ENCODE results near the genes ADGRF3, OST4, TRIM54, EIF2B4 and CCDC121.

DNA sequence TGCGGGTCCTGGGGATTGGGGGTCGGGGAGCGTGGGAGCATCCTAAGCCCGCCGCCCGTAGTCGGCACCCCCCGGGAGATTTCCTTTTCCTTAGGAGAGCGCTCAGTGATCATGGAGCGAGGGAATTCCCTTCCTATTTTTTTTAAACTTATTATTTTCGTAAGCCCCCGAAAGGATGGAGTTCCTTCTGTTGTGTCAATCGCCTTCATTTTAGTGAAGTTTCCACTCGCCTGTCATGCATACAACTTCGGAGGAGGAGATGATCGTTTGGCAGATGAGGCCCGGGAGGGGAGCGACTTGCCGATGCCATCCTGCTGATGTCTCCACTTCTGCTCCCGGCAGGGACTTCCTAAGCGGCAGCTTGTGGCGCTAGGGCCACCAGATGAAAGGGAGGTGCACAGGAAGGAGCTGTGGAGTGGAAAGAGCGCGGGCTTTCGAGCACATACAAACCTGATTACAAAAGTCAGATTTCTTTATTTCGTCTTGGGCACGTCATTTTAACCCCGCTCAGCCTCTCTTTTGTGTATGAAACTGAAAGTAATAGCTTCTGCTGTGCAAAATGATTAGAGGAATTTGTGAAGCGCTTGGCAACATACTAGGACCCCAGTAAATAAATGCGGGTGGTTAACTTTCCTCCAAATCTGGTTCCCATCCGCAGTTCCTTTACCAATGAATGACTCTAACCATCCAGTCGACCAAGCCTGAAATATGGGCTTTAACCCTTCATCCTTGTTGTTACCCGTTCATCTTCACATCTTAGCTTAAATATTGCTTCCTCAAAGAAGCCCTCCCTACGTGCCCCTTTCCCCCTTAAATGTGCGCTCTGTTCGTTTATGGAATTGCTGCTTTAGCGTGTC is at the start of gene ADGRF3:
Gene ADGRF3, minus strand, starts transcription at position 365 of the 857 bp plus-strand sequence.
- PRO-cap = bidirectional peak, plus-strand start at position 381 of the sequence, minus-strand start at position 346 of the sequence

DNA sequence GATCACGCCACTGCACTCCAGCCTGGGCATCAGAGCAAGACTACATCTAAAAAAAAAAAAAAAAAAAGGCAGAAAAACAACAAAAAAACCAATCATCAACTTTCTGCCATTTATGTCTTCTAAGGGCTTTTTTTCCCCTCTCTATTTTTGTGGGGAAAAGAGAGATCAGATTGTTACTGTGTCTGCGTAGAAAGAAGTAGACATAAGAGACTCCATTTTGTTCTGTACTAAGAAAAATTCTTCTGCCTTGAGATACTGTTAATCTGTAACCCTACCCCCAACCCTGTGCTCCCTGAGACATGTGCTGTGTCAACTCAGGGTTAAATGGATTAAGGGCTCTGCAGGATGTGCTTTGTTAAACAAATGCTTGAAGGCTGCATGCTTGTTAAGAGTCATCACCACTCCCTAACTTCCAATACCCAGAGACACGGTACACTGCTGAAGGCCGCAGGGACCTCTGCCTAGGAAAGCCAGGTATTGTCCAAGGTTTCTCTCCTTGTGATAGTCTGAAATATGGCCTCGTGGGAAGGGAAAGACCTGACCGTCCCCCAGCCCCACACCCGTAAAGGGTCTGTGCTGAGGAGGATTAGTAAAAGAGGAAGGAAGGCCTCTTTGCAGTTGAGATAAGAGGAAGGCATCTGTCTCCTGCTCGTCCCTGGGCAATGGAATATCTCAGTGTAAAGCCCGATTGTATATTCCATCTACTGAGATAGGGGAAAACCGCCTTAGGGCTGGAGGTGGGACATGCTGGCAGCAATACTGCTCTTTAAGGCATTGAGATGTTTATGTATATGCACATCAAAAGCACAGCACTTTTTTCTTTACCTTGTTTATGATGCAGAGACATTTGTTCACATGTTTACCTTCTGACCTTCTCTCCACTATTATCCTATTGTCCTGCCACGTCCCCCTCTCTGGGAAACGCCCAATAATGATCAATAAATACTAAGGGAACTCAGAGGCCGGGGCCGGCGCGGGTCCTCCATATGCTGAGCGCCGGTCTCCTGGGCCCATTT is 14.1 kb upstream of the SLC35F6 start:
- PRO-cap = unidirectional peak, plus-strand start at position 323 of the sequence; unidirectional peak, minus-strand start at position 567 of the sequence

GRCh38 chr2:26786767-26787345 is 1.0 kb downstream of the CENPA start:
- PRO-cap = no peak

- PRO-cap = no peak
Measured at GRCh38 chr2:26934958-26935302, 35.5 kb upstream of the MAPRE3 start.

DNA sequence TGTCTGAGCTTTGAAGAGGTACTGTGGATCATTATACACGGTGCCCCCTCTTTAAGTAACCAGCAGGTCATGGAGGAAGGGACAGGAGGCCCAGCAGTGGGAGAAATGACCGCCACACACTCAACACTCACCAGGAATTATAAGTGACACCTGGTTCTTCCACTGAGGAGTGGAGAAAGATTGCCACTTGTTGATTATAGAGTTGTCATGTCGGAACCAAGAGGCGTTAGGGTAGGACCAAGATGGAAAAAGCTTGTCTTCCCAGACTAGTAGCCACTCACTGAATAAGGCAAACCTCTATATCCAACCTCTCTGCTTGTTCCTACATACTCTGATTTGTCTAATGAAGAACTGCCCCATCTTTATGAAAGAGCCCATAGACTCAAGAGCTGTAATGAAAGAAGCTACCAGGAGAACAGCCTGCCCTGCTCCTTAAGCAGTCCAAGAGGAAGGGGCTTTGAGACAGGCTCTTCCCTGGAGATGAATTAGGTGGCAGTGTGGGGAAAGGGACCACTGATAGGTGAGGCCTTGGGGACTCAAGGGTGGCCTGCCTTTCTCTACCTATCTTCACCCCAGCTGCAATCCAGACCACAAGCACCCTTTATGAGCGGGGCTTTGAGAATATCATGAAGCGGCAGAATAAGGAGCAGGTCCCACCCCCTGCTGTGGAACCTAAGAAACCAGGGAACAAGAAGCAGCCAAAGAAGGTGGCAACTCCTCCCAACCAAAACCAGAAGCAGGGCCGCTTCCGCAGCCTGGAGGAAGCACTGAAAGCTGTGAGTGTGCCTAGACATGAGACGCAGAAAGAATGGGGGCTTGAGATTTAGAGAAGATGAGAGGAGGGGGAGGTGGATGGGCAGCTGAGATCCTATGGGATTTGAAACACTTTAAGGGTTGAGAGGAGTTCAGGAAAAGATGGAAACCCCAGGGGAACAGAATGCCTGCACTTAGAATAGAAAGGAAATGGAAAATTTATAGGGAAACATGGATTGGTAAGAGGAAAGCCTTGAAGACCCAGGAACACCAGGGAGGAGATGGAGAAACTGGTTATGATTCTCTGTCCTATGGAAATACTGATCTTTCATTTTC is 1.1 kb downstream of the TMEM214 start:
- PRO-cap = no peak

GRCh38 chr2:27071547-27071968 is at the start of gene OST4:
TSS of gene OST4 (minus strand) at chr2:27071654.
- PRO-cap = bidirectional peak, plus-strand start at chr2:27071872, minus-strand start at chr2:27071669

GRCh38 chr2:27095586-27095999 is 9.0 kb downstream of the KHK start:
- PRO-cap = no peak

DNA sequence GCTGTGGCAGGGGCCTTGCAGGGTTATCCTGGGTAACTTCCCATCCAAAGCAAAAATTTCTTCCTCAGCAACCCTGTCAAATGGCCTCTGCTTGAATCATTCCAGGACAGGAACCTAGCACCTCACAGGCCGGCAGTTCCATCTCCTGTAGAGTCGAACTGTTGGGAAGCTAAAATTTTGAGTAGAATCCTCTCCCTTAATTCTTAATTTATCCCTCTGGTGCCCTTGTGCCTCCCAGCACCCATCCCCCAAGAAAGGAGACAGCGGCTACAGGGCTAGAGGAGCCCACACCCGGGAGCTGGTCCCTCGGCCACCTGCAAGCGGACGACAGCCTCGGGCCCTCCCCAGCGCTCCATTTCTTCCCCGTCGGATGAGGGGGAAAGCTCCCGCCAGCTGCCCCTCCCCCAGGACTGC is 774 bp downstream of the CGREF1 start:
- PRO-cap = no peak

DNA sequence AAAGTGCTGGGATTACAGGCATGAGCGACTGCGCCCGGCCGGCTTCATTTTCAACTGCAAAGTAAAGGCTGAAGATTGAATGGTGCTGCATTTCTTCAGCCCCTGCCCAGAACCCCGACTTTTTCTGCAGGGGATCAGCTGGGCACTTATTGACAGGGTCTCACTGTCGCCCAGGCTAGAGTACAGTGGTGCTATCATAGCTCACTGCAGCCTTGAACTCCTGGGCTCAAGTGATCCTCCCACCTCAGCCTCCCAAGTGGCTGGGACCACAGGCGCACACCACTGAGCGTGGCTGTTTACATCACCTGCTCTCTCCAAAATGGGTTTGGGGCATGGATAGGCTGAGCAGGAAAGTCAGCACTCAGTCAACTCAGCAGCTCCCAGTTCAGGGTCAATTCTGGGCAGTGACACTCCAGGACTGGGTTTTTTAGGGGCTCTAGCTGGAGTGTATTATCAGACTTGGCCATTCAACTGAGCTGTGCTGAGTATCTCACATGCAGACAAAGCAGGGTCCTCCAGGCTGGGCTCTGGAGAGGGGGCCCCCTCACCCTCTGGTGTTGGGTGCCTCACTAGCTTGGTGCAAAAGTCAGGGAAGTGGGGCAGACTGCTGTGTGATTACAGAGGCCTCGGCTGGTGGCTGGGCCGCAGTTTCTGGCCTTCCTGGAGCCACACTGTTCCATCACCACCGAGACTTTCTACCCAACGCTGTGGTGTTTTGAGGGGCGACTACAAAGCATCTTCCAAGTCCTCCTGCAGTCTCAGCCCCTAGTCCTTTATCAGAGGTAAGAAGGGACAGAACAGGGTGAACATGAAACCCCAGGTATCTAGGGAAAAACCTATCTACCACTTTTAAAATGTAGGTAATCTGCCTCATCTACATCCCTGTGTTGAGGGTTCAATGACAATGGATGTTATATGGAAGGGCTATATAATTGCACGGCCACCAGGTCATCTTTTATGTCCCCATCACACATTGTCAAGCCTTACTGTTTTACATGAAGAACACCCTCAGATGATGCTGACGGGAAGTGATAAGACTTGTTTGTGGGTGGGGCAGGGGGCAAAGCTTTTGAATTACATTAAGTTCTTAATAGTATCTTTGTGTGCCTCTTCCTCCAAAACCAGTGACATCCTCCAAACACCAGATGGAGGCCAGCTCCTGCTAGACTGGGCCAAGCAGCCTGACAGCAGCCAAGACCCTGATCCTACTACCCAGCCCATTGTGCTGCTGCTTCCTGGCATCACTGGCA is 4.6 kb downstream of the ABHD1 start:
- PRO-cap = no peak

DNA sequence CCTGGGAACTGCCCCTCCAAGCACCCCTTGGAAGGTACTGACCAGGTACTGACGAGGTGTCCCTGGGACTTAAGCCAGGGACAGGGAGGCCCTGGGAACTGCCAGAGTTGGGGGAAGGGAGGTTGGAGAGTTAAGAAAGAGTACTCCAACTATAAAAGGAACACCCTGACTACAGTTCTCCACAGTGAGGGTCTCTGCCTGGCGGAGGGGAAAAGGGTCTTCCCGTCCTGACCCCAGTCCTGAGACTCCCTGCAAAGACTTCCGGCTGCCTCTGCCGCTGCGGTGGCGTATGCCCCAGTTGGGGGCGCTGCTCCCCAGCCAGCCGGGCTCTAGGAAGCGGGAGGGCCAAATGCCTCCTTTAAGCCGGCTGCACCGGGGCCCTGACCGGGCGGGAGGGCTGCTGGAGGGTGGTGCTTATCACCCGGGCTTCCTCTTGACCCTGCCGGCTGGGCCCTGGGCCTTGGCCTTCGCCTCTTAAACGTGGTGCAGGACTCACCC is 12.8 kb downstream of the SLC30A3 start:
- PRO-cap = no peak

DNA sequence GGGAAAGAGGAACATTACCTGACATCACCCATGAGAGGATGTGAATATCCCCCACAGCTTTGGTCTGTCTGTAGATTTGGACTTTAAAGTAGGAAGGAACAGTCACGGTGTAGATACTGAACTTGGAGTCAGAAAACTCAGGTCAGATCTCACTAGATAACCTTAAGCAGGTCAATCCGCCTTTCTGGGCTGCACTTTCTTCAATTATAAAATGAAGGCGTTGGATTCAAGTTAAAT is 4.4 kb upstream of the DNAJC5G start:
- PRO-cap = no peak

GRCh38 chr2:27281816-27282731 is at the start of gene TRIM54:
TSS of gene TRIM54 (plus strand) at chr2:27282429.
- PRO-cap = no peak

- PRO-cap = no peak
Measured at GRCh38 chr2:27282732-27283455, 665 bp downstream of the TRIM54 start.

DNA sequence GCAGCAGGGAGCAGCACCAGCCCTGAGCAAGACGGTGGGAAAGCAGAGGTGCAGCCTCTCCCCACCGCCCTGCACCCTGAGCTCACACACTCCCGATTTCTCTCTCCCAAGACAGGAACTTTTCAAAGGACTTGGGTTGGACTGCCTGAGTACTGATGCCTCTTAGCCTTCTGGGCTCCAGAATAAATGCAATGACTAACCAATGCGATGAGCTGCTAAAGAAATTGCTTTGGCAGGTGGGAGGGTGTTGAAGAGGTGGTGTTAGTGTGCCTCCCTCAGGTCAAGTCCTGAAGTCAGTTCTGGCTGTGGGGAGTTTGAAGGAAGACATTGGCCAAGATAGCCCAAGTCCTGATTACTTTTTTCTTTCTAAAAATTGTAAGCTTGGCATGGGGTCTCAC is 9.7 kb downstream of the TRIM54 start:
- PRO-cap = no peak

DNA sequence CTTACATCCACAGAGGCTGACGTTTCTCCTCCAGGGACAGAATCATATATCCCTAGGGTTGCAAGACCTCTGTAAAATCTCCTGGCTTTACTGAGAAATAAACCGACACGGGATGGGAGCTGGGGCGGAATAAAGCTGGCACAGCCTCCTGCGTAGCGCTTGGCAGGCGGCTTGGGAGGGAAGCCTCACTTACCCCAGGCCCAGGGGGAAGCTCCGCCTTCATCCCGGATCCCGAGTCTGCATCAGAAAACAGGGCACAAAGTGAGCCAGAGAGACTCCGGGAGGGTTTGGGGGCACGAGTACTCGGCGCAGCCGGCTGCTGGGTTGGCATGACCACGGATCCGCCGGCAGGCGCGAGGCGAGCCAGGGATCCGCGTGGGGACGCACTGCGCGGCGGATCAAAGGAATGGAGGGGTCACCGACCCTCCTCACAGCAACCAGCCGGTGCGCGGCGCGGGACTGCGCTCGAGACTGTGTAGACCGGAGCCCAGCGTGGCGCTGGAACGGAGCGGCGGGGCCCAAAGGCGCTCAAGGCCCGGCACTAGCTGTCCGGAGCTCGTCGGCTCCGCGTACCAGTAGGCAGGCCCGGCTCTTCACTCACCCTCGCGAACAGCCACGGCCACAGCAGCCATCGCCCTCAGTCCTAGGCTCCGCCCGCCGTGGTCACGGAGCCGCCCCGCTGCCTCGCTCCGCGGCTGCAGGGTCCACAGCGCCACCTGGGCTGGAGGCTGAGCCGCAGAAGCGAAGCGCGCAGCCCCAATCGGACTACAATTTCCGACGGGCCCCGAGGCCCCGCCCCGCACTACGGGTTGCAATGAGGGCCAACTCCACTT is at the start of gene EIF2B4:
Gene EIF2B4, minus strand, starts transcription at position 656 of the 833 bp plus-strand sequence.
- PRO-cap = unidirectional peak, plus-strand start at position 269 of the sequence; bidirectional peak, plus-strand start at position 386 of the sequence, minus-strand start at position 408 of the sequence; bidirectional peak, plus-strand start outside the sequence, minus-strand start at position 599 of the sequence

- PRO-cap = no peak
Measured at GRCh38 chr2:27383860-27384334, 3.4 kb upstream of the ZNF513 start.

- PRO-cap = unidirectional peak, plus-strand start at chr2:27628247
Measured at GRCh38 chr2:27627802-27628327, 947 bp downstream of the CCDC121 start.

DNA sequence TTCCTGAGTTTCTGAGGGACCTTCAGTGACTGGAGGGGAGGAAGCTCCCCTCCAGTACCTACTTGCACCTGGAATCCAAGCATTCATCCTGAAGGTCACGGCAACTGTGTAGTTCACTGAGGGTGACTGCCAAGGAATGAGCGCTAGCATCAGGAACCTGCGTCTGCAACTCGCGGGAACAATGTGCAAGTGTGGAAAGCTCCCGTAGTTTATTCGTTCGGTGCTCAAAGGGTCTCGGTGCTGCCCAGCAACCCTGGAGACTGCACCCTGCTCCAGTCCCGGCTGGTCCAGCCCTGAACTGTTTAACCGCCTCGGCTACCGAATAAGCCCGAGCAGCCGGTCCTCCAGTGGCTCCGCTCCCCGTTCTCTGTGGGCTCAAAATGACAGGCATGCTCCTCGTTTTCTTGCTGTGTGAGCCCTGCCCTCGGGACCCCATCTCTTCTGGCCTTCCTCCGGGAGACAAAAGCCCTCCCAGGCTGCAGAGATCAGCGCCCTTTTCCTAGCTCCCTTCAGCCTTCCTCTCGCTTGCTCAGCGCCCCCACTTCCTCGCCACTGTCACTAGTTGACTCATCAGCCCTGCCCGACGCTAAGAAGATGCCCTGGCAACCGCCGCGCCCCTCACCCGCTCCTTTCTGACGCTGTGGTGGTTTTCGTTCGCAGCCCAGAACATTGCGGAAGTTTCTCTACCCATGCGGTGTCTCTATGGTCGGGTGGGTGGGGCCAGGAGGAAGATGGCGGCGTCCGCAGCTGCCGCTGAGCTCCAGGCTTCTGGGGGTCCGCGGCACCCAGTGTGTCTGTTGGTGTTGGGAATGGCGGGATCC is at the start of gene CCDC121:
Gene CCDC121, minus strand, starts transcription at position 685 of the 821 bp plus-strand sequence.
- PRO-cap = unidirectional peak, minus-strand start at position 295 of the sequence; bidirectional peak, plus-strand start at position 703 of the sequence, minus-strand start at position 634 of the sequence

- PRO-cap = no peak
Measured at GRCh38 chr2:27629149-27629428, 239 bp downstream of the GPN1 start.

GRCh38 chr2:27677476-27677951 is 13.8 kb downstream of the SLC4A1AP start:
- PRO-cap = no peak

Data from NALM6 (cell line).